ENCODE results near the genes FAM3B, MX1 and C2CD2.

GRCh38 chr21:39642244-39642682, 29.5 kb downstream of the B3GALT5 start:
- PRO-cap: no peak

DNA sequence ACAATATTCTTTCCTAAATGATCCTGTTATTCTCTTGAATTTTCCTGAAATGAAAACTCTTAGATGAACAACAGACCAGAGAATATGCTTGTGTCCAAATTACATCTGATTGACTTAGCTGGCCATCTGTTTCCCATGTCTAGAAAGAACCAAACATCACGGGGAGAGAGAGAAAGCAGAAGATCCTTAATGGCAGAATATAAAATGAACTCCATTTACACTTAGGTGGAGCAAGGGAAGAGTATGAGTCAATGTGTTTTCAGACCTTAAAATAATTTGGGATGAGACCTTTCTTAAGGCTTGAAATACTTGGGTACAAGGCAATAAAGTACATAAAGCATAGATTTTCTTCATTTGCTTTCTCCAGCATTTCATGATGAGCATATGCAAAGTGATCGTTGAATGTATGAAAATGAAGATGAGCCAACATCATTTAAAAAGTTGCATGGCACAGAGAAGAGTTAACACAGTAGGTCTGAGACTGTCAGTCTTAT, 162.1 kb downstream of the DSCAM start:
- PRO-cap: no peak

DNA sequence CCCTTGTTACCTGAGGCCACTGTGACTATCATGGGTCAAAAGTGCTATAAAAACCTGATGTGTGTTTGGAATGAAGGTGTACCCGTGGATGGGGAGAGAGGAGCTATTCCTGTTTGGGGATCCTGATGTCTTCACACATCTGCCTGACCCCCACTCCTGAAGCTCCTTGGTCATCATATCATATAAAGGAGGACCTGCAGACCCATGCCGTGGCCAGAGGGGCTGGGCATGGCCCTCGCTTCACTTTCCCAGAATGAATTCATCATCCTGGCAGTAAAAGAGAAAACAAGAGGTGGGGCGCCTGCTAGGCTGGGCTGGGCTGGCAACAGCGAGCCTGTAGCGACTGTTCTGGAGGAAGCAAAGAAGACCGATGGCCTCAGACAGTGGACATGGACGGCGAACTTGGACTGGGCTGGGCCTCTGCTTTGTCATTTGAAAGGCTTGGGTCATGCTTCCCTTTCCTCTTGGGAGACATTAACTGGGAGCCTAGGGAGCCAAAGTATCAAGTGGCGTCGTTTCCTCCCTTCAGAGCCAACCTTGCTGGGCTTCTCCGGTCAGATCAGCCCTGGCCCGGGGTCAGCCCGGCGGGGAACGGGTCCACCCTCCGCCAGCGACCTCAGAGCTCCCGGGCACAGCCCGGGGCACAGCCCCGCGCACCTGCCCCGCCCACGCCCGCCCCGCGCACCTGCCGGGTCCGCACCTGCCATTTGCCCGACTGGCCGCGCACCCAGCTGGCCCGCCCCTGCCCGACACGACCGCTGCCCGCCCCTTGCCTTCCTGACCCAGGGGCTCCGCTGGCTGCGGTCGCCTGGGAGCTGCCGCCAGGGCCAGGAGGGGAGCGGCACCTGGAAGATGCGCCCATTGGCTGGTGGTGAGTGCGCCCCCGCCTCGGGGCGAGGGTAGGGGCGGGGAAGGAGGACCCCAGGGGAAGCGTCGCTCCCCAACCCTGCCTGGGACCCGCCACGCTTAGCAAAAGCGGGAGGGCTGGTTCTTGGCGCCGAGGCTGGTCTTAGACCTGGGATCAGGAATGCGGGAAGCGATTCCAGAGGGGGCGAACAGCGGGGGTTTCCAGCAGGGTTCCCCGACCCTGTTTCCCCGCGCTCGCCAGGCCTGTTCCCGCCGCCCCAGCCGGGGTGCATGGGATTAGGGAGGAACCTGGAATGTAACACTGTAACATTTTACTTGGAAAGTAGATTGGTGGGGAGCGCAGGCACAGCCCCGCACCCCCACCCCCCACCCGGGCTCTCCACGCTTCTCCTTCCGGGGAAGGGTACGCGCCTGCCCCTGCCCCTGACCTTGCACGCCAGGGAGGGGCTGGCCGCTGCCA, at the start of gene FAM3B:
Gene FAM3B, plus strand, starts transcription at position 774 of the 1,327 bp plus-strand sequence.
- PRO-cap: no peak

- PRO-cap: no peak
These were observed 6.6 kb downstream of the MX2 start for GRCh38 chr21:41368465-41368735.

DNA sequence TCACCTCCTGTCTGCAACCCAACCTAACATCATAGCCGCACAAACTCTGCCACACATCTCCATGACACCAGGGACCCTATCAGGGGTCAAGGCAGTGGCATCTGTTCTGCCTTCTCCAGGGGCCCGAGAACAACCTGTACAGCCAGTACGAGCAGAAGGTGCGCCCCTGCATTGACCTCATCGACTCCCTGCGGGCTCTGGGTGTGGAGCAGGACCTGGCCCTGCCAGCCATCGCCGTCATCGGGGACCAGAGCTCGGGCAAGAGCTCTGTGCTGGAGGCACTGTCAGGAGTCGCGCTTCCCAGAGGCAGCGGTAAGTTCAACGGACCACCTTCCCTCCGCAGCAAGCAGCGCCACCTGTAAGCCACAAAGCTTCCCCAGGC, 15.8 kb downstream of the MX2 start:
- PRO-cap: no peak

DNA sequence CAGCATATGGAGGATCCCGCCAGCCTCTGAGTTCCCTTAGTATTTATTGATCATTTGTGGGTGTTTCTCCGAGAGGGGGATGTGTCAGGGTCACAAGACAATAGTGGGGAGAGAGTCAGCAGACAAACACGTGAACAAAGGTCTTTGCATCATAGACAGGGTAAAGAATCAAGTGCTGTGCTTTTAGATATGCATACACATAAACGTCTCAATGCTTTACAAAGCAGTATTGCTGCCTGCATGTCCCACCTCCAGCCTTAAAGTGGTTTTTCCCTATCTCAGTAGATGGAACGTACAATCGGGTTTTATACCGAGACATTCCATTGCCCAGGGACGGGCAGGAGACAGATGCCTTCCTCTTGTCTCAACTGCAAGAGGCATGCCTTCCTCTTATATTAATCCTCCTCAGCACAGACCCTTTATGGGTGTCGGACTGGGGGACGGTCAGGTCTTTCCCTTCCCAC, 5.0 kb upstream of the MX1 start:
- PRO-cap: no peak

- PRO-cap: bidirectional peak, plus-strand start at chr21:41426241, minus-strand start at chr21:41426128; bidirectional peak, plus-strand start at chr21:41426600, minus-strand start at chr21:41426496
These were observed at the start of gene MX1 for GRCh38 chr21:41425848-41426843. MX1 (plus strand) TSS chr21:41426239.

- PRO-cap: no peak
These were observed 6.6 kb downstream of the MX1 start for GRCh38 chr21:41432528-41433209.

- PRO-cap: no peak
These were observed 14.7 kb downstream of the MX1 start for GRCh38 chr21:41440827-41441058.

DNA sequence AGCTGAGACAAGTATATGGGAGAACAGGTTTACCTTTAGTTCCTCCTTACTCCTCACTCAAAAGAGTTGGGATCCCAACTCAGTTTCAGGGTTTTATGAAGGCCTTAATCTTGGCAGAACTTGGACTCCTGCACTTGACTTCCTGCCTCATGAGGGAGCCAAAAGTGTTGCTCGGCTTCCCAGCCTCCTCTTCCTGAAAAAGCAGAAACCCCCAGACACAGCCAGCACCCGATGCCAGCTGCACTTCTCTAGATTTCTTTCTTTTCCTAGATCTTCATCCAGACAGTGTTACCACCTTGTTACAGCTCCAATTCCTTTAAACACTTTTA, 70.8 kb upstream of the TMPRSS2 start:
- PRO-cap: no peak

- PRO-cap: no peak
These were observed 90.9 kb upstream of the TMPRSS2 start for GRCh38 chr21:41598678-41599424.

- PRO-cap: no peak
These were observed 108.2 kb upstream of the TMPRSS2 start for GRCh38 chr21:41616067-41616648.

- PRO-cap: no peak
These were observed 88.5 kb downstream of the RIPK4 start for GRCh38 chr21:41678198-41678827.

- PRO-cap: no peak
These were observed 35.9 kb upstream of the RIPK4 start for GRCh38 chr21:41802636-41803353.

- PRO-cap: no peak
These were observed 25.1 kb downstream of the C2CD2 start for GRCh38 chr21:41928652-41929145.

DNA sequence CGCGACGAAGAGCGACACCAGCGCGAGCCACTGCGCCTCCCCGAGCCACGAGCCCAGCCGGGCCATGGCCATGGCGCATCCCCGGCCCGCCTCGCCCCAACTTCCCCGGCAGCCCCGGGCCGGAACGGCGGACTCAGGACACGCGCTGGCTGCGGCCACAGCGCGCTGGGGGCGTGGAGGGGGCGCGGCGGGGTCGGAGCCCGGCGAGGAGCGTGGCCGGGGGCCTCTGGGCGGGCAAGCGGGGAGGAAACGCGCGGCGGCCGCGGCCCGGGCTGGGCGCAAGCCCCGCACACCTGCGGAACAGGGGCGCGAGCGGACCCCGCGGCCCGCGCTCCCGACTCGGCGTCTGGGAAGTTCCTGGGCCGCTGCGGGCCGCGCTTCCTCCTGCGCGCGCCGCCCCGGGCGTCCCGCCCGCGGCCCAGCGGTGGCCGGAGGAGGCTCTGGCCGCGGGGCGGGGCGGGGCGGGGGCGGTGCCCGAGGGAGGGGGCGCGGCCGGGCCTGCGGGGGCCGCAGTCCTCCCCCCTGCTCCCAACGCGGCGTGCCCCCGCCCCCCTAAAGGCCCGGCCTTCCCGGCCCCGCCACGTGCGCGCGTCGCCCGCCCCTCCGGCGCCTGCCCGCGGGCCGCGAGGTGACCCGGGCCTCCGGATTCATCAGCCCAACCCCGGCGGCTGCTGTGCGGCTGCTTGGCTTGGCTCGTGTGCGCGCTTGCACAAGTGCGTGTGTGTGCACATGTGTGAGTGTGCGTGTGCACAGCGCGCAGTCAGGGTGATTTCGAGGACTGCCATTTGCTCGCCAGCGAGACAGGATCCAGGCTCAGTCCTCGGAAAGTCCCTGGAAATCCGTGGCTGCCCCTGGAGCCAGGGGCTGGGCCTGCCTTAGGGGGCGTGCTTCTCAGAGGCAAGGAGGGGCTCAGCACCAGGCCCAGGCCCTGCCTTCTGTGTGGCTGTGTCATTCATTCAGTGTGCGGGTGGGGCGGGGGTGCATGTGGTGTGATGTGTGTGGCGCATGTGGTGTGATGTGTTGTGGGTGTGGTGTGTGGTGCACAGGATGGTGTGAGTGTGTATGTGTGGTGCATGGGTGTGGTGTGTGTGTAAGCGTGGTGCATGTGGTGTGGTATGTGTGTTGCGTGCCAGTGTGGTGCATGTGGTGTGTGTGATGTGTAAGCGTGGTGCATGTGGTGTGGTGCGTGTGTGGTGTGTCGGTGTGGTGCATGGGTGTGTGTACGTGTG, at the start of gene C2CD2:
Gene C2CD2, minus strand, starts transcription at position 442 of the 1,229 bp plus-strand sequence.
- PRO-cap: unidirectional peak, minus-strand start at position 409 of the sequence; unidirectional peak, minus-strand start at position 780 of the sequence

DNA sequence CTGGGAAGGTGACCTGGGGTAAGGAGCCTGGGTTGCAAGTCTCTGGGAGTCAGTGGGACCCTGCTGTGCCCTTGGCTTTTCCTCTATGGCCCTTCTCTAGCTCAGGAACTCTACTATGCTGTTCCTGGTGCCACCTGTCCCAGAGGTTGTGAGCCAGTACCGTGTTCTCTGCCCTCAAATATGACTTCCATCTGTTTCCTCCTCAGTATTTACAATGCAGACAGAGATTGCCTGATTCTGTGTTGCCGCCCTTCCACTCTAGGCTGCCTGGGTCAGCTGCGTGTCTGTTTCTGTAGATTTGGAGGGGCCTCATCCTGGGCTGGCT, 18.8 kb upstream of the ZBTB21 start:
- PRO-cap: no peak

- PRO-cap: bidirectional peak, plus-strand start at chr21:42057446, minus-strand start at chr21:42057141
These were observed 14.4 kb upstream of the UMODL1 start for GRCh38 chr21:42056400-42057532.

DNA sequence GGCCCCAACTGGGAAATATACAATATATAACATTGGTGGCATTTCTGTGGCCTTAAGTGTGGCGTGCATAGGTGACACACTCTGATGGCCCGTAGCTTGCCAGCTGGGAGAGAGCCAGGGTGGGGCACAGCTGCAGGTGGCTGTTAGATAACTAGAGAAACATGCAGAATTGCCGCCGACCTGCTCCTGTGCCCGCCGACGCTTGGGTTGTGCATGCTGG, 30.2 kb downstream of the UMODL1 start:
- PRO-cap: no peak

GRCh38 chr21:42113833-42114313, 42.8 kb downstream of the UMODL1 start:
- PRO-cap: no peak

Measured in vermiform appendix (tissue), 1 donor.